Choroid plexus epithelial cell (primary cell): ENCODE results near the genes RBM45, PLEKHA3 and CERKL.

- RRBS, result 3% methylated on average over 60 of the region's 139 CpGs
Observed at GRCh38 chr2:176129828-176130865, 642 bp downstream of the HOXD8 start.

- RRBS, result no CpG with 5 or more reads among the region's 1 CpG
Observed at GRCh38 chr2:176170448-176171040, 13.4 kb downstream of the HOXD3 start.

GRCh38 chr2:176489962-176491065 is 221.1 kb downstream of the MTX2 start:
- RRBS, result 30% methylated on average over 28 of the region's 53 CpGs

GRCh38 chr2:177219665-177220031 is 7.1 kb downstream of the HNRNPA3 start:
- RRBS, result no CpG with 5 or more reads among the region's 2 CpGs

DNA sequence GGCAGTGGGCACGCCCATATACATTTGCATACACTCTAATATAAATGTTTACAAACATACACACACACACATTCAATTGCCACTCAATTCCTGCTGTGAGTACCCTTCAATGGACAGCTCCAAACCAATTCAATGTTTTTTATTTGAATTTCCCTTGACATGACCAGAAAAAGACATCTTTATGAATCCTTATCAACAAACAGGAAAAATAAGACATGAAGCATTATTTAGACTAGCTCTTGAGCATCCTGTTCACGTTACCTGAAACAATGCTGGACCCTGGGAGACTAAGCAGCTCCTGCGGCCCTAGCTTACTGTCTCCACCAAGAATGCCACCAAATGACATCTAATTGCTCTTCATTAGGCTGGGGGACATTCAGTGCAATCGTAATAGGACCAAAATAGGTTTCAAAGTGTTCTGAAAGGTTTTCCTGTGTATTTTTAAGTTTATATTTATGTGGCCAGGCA is 25.6 kb downstream of the NFE2L2 start:
- RRBS, result no CpG with 5 or more reads among the region's 4 CpGs

DNA sequence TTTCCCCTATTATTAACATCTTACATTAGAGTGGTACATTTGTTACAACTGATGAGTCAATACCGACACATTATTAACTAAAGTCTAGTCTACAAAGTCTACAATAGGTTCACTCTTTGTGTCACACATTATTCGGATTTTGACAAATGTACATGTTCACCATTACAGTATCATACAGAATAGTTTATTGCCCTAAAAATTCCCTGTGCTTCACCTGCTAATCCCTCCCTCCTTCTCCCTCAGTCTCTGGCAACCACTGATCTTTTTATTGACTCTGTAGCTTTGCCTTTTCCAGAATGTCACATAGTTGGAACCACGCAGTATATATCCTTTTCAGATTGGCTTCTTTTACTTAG is 157.5 kb downstream of the PDE11A start:
- RRBS, result no CpG with 5 or more reads among the region's 3 CpGs

DNA sequence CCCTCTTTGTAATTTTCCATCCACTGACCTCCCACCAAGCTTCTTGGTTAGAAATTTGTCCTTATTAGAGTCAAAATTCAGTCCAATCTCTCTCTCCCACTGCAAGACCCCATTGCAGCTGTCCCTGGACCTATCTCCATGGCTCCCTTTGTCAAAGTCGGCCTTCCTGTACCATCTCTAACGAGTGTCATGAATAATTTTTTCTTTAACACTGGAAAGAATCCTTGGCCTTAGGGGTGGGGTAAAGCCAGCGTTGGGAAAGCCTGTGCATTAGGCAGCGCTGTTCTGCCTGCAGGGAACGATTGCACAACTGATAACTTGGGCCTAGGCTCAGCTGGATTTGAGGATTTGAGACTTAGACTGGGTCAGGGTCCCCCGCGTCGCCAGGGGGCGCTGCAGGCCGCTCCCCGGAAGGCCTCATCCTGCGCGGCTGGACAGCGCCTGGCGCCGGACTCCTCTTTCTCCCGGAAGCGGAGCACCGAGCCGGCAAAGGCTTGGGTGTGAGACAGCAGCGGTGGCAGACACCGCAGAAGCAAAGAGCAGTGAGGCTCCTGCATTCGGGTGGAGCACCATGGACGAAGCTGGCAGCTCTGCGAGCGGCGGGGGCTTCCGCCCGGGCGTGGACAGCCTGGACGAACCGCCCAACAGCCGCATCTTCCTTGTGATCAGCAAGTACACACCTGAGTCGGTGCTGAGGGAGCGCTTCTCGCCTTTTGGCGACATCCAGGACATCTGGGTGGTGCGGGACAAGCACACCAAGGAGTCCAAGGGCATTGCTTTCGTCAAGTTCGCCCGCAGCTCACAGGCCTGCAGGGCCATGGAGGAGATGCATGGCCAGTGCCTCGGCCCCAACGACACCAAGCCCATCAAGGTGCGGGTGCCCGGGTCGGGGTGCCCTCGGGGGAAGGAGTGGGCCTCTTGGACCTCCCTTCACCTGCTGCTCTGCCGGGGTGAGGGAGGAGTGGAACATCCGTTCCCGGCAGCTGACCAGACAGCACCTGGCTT is at the start of gene RBM45:
Gene RBM45, plus strand, starts transcription at position 462 of the 1,005 bp plus-strand sequence.
- RRBS, result 3% methylated on average over 11 of the region's 50 CpGs

GRCh38 chr2:178277524-178278344 is 83.4 kb downstream of the OSBPL6 start:
- RRBS, result no CpG with 5 or more reads among the region's 8 CpGs

- RRBS, result no CpG with 5 or more reads among the region's 9 CpGs
Observed at GRCh38 chr2:178454465-178455102, 3.4 kb downstream of the PJVK start.

GRCh38 chr2:178479944-178480945 is at the start of gene PLEKHA3:
Gene PLEKHA3, plus strand, starts transcription at chr2:178480457.
- RRBS, result 2% methylated on average over 39 of the region's 94 CpGs

DNA sequence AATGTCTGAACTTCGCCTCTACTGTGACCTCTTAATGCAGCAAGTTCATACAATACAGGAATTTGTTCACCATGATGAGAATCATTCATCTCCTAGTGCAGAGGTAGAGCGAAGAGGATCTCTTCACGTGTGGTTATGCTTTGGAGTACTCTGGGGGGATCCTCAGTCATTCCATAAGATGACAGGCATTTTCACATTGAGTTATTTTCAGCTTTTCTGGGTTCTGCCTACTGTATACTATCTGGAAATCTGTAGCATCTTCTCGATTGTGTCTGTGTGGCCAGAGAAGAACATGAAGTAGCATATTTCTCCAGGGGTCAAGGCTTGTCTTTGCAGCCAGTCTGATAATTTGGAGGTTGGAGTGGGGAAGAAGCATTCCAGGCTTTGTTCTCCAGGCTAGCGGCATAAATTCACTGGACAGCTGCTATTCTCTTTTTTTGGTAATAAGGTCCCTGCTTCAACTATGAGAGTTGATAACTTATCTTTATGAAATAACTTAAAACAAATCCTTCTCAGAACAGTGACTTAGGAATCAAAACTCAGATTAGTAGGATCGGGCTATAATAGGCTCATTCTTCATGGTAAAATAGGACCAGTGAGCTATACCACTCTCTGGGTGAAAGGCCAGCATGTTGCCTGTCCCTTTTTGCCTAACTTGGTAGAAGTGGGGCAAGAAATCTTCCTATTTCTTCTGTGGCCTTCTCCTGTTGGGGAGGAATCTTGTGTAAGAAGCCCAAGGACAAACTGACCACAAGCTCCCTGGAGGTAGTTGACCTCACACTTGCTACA is 13.8 kb downstream of the PLEKHA3 start:
- RRBS, result no CpG with 5 or more reads among the region's 6 CpGs

DNA sequence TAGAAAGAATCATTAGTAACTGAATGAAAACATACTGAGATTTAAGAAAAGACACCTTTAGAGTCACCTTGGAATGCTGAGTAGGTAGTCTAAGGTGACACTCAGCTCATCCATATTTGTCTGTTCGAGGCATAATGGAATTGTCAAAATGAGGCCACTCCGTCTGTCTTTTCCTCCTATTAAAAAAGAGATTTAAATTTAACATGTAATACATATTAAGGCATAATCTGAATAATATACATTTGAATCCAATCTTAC is 81.7 kb downstream of the SESTD1 start:
- RRBS, result no CpG with 5 or more reads among the region's 2 CpGs

DNA sequence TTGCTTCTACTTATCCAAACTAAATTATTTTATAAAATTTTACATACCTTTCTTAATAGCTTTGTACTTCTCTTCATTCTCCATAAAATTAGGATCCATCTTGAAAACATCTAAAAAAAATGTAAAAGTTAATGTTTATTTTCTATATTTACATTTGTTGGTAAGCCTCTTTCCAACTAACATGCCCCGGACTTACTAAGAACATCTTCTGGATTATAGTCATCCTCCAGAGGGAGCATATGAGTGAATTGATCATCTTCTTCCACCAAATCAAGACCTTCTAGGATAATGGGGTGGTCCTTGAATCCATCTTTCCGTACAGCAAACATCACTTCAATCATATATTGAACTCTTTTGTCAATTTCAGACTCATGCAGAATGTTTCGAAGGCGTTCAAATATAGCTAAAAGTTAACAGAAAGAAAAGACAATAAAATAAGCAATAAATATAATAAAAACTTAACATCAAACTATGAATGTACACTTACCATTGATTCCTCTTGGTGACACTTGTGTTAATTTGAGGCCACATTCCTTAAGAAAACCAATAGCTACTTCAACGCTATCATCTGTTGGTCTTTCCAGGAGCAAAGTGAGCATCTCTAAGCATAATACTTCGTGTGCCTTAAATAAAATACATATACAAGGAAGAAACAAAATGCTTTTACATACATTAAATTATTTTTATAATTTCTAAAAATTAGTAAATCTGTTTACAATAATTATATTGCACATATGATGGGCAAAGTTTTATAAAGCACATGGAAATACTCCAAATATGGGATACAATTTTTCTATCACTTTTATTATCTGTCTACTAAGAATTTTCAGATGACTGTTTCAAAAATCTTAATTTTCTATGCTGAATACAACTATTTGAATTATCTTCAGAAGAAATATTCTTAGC is 36.4 kb downstream of the CWC22 start:
- RRBS, result no CpG with 5 or more reads among the region's 6 CpGs

- RRBS, result no CpG with 5 or more reads among the region's 5 CpGs
Observed at GRCh38 chr2:180238906-180239146, 231.7 kb upstream of the CWC22 start.

GRCh38 chr2:181034016-181034431 is 53.6 kb downstream of the UBE2E3 start:
- RRBS, result no CpG with 5 or more reads among the region's 1 CpG

- RRBS, result no CpG with 5 or more reads among the region's 6 CpGs
Observed at GRCh38 chr2:181165234-181165831, 184.9 kb downstream of the UBE2E3 start.

- RRBS, result no CpG with 5 or more reads among the region's 5 CpGs
Observed at GRCh38 chr2:181307450-181307962, 149.7 kb upstream of the ITGA4 start.

- RRBS, result no CpG with 5 or more reads among the region's 4 CpGs
Observed at GRCh38 chr2:181395080-181395472, 62.1 kb upstream of the ITGA4 start.

- RRBS, result no CpG with 5 or more reads among the region's 2 CpGs
Observed at GRCh38 chr2:181479936-181480350, 22.8 kb downstream of the ITGA4 start.

DNA sequence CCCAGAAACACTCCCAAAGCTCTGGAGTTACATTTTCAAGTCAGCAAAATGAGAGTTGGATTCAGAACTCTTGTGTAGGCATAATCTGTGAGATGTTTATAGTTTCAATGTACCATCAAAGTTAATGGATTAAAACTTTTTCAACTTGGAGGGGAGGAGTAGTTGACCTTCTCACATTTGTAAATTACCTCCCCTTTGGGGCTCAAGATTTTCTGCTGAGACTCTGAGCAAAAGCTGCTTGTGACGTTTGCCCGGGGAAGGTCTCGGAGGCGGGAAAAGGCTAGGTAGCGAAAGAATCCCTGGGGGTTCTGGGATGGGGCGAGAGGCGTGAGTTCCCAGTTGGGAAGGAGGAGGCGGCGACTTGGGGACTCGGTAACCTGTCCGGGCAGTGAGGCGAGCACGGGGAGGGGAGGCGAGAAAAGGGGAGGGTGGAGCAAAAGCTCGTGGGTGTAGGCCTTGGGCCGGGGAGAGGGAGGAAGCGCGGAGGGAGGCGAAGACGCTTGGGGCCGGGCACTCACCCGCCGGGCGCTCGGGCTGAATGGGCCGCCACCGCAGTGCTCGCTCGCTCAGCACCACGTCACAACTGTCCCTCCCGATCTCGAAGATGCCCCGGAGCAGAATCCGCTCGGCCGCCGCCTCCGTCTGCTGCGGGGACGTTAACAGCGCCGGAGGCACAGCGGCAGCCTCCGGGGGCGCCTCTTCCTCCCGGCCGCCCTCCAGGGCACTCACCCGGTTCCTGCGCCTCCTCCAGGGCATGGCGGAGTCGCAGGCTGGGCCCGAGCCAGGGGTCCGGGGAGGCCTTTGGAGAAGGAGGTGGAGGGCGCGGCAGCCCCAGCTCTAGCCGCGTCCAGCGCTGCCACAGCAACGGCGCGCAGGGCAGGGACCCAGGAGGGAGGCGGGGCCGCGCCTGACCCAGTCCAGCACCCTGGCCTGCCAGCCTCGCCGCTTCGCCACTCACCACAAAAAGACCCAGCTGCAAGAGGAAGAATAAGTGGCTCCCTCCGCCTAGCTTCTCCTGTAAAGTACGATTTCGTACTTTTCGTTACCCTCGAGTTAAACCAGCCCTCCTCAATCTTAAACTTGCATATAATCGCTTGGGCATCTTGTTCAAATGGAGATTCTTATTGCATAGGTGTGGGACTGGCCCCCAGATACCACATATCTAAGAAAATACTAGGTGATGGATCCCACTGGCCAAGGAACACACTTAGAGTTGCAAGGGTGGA is at the start of gene CERKL:
Gene CERKL, minus strand, starts transcription at position 855 of the 1,226 bp plus-strand sequence.
- RRBS, result 2% methylated on average over 34 of the region's 73 CpGs